Mesangial cell (primary cell): ENCODE measurements around a stretch of chr14.

- RAMPAGE, long total RNA = no peak
Observed at GRCh38 chr14:39176467-39176699, 1.3 kb downstream of the PNN start.

GRCh38 chr14:39182267-39182507, 7.1 kb downstream of the PNN start:
- RAMPAGE, long total RNA = no peak

GRCh38 chr14:39346946-39347352, 85.3 kb downstream of the FBXO33 start:
- RAMPAGE, long total RNA = no peak

DNA sequence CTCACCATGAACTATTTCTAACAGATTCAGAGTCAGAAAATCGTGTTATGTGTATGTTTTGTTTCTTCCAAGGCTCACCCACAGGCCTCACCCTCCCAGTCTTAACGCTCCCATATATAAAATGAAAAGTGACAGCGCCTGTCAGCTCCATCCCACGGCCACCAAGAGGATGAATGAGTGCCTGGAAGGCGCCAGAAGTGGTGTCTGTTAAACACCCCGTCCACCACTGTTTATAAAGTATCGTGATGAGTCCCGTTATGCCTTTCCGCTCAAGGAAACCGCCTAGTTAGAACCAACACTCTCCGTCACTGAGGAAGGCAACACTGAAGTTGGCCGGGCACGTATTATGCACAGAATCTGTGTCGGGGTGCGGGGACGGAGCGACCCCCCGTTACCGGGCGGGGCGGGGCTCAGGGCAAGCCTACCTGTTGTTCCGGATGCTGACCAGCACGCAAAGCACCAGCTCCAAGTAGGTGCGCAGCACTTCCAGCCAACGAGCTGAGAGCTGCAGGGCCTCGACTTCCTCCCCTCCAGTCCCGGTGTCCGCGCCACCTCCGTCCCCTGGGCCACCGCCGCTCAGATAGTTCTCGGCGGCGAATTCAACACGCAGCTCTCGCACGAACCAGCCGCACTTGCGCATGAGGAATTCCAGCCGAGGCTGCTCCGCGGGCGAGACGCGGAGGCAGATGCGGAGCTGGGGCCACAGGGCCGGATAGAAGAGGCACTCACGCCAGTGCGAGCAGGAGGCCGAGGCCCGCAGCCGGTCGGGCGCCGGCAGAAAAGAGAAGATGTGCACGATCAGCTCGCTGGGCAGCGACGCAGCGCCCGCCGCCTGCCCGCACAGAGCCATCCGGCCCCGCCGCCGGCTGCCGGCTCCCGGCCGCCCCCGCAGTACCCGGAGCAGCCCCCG, 839 bp downstream of the FBXO33 start:
- RAMPAGE, long total RNA = no peak

DNA sequence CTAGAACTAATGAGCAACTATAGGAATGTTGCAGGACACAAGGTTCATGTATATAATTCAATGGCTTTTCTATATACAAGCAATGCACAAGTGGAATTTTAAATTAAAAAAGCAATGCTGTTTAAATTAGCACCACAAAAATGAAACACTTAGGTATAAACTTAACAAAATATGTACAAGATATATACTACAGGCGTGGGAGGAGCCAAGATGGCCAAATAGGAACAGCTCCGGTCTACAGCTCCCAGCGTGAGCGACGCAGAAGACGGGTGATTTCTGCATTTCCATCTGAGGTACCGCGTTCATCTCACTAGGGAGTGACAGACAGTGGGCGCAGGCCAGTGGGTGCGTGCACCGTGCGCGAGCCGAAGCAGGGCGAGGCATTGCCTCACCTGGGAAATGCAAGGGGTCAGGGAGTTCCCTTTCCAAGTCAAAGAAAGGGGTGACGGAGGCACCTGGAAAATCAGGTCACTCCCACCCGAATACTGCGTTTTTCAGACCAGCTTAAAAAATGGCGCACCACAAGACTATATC, 893.8 kb upstream of the FBXO33 start:
- RAMPAGE, long total RNA = no peak

DNA sequence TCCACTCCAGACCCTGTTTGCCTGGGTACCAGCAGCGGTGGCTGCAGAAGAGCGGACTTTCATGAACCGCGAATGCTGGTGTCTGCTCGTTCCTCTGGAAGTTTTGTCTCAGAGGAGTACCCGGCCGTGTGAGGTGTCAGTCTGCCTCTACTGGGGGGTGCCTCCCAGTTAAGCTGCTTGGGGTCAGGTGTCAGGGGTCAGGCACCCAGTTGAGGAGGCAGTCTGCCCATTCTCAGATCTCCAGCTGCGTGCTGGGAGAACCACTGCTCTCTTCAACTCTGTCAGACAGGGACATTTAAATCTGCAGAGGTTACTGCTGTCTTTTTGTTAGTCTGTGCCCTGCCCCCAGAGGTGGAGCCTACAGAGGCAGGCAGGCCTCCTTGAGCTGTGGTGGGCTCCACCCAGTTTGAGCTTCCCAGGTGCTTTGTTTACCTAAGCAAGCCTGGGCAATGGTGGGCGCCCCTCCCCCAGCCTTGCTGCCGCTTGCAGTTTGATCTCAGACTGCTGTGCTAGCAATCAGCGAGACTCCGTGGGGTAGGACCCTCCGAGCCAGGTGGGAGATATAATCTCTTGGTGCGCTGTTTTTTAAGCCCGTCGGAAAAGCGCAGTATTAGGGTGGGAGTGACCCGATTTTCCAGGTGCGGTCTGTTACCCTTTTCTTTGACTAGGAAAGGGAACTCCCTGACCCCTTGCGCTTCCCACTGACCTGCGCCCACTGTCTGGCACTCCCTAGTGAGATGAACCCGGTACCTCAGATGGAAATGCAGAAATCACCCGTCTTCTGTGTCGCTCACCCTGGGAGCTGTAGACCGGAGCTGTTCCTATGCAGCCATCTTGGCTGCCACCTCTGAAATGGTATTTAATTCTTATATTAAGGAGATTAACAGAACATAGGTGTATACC, 304.4 kb downstream of the LRFN5 start:
- RAMPAGE, long total RNA = no peak

DNA sequence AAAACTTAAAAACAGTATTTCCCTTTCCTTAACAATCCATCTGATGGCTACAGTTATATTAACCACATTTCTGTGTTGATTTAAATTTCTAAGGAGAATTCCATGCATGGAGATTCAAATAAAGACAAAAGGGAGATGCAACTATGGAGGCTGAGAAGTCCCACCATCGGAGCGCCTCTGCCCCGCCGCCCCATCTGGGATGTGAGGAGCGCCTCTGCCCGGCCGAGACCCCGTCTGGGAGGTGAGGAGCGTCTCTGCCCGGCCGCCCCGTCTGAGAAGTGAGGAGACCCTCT, 135.8 kb upstream of the MIS18BP1 start:
- RAMPAGE, long total RNA = no peak

- RAMPAGE, long total RNA = no peak
Observed at GRCh38 chr14:49574493-49574794, 11.7 kb downstream of the RPS29 start.

DNA sequence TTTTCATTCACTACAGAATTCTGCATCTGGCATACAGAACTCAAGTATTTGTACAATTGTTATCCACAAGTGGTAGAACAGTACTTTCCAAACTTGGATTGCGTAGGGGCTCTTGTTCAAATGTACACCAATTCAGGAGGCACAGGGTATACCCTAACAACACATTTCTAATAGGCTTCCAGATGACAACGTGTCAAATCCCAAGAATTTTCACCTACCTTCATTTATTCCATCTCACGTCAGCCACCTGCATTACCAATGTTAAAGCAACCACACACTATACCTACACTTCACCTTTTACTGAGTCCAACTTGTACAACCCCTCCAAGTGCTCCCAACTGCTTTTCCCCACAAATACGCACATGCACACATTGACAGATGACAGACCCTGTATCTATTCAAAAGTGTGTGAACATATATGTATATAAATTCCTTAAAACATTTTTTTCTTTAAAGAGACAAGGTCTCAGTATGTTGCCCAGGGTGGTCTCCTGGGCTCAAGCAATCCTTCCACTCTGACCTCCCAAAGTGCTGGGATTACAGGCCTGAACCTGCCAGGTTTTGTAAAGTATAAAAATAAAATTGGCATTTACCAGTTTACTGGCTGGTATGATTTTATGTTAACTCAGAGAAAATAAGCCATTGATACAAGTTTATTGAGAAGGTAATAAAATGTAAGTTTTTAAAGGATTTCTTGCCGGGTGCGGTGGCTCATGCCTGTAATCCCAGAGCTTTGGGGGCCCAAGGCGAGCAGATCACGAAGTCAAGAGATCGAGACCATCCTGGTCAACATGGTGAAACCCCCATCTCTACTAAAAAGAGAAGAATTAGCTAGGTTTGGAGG, 3.4 kb downstream of the RPS29 start:
- RAMPAGE, long total RNA = no peak

DNA sequence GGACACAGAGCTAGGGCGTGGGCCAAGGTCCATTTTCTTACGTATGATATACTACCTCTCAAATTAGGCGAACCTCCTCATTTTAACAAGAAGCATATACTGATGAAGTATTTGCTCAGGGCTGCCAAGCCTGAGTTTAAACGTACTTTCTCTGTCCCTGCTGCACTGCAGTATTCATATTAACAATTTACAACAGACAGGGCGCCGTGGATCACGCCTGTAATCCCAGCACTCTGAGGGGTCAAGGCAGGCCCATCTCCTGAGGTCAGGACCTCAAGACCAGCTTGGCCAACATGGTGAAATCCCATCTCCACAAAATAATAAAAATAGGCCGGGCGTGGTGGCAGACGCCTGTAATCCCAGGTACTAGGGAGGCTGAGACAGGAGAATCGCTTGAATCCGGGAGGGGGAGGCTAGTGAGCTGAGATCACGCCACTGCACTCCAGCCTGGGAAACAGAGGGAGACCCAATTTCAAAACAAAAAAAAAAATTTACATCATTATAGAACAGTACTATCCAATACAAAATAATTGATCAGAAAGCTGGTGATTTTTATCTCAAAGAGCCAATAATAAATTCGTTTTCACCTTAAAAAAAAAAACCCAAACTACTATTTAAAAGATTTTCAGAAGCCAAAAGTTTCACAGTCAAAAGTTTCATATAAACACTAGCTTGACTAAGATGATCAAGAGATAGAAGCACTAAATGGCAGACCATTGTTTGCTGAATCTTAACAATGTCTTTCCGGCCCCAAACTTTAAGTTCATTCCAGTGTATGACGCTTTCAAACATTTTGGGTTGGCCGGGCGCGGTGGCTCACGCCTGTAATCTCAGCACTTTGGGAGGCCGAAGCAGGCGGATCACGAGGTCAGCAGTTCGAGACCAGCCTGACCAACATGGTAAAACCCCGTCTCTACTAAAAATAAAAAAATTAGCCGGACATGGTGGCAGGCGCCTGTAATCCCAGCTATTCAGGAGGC, 1.6 kb downstream of the RPS29 start:
- RAMPAGE, long total RNA = no peak

- RAMPAGE, long total RNA = no peak
Observed at GRCh38 chr14:49597227-49597457, 1.6 kb upstream of the LRR1 start.

GRCh38 chr14:49622065-49623322, 1.9 kb downstream of the MGAT2 start:
- RAMPAGE, long total RNA = no peak

GRCh38 chr14:49769765-49770653, 2.1 kb downstream of the KLHDC2 start:
- RAMPAGE, long total RNA = no peak

- RAMPAGE, long total RNA = no peak
Observed at GRCh38 chr14:49774141-49774897, 6.4 kb downstream of the KLHDC2 start.

GRCh38 chr14:49795714-49796212, 27.8 kb downstream of the KLHDC2 start:
- RAMPAGE, long total RNA = no peak

DNA sequence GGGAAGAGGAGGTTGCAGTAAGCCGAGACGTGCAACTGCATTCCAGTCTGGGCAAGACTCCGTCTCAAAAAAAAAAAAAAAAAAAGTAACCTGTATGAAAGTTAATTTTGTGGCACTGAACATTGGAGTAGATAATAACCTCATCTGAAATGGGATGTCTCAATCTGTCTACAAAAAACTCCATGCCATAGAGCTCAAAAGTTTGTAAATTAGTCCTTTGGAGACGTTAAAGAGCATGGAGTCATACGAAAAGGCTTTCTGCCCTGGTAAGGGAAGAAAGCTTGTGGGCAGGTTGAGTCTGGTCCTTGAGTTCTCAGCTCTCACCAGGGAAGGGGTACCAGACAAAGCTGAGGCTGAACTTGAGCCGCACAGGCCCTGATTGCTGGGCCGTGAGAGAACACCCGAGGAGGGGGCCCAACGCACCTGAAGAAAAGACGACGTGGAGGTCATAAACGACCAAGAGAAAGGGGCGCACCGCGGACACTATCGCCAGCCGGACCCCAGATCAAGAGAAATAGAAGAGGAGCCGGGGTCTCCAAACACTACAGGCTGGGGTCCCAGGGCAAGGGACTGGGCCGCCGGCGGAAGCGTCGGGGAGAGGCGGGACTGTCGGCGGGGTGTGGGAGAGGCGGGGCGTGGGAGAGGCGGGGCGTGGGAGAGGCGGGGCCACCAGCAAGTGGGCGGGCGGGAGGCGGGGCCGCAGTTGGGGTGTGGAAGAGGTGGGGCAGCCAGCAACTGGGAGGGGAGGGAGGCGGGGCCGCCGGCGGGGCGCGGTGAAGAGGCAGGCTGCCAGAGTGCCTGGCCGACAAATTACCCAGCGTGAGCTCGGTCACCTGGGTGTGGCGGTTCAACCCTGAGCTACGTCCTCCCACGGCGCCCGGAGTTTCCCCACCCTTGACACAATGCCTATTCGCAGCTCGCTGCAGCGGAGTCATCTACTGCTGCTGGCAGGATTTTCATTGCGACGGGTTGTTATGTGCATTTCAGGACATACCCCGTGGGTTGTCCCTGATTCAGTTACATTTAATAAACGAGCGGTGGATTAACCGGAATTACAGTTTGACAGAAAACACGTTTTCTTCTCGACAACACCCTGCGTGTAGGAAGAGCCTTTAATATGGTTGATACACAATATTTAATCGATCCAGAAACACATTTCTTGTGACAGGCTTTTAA, 15.4 kb upstream of the NEMF start:
- RAMPAGE, long total RNA = no peak

- RAMPAGE, long total RNA = no peak
Observed at GRCh38 chr14:49895176-49896429, 2.7 kb downstream of the ARF6 start.

GRCh38 chr14:49907114-49907688, 14.3 kb downstream of the ARF6 start:
- RAMPAGE, long total RNA = no peak

GRCh38 chr14:49950570-49951301, 57.9 kb downstream of the ARF6 start:
- RAMPAGE, long total RNA = no peak

- RAMPAGE, long total RNA = no peak
Observed at GRCh38 chr14:49957366-49957823, 64.5 kb downstream of the ARF6 start.